RPMI7951 (cell line): ENCODE data around the genes OR52H1, OR56A3, SMPD1, TAF10 and OR2AG2.

DNA sequence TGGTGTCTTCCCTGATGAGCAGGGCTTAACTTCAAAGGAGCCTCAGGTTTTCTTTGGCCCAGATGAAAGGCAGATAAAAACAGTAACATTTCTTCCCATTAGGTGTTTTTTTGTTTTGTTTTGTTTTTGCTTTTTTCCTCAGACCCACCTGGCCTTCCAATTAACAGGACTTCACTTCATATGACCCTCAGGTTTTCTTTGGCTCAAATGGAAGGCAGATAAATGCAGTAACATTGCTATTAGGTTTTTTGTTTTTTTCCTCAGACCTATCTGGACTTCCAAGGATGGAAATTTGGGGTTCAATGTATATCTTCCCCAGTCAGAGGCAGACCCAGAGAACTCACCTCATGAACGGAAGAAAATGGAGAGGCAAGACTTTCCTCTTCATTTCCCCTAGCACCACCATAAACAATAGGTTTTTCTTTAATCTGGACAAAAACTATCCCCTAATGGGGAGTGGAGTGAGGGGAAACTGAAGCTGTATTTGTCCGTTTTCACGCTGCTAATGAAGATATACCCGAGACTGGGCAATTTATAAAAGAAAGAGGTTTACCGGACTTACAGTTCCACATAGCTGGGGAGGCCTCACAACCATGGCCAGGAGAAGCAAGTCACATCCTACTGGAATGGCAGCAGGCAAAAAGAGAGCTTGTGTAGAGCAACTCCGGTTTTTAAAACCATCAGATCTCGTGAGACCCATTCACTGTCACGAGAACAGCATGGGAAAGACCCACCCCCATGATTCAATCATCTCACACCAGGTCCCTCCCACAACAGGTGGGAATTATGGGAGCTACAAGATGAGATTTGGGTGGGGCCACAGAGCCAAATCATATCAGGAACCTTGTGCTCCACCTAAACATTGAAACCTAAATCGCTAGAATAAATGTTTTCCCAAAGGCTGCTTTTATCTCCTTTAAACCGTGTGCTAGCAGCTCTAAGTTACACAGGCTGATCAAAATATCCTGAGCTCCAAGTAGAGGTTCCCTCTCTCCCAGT lies 4.5 kb downstream of the UBQLN3 start:
- RAMPAGE, long total RNA: no peak

DNA sequence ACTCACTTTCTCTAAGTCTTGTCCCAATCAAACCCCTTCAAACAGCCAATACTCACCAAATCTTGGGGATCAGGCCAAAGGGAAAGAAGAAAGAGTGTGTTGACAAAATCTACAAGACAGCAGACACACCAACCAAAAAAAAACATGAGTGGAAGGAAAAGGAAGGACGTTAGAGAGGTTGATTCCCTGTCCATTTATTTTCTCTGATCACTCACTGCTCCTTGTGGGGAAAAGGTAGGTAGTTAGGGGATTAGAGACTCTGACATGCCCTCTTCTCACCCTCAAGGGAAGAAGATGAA lies at the start of gene OR52H1:
TSS of gene OR52H1 (minus strand) at position 145 of the 299 bp plus-strand sequence.
- RAMPAGE, long total RNA: no peak

DNA sequence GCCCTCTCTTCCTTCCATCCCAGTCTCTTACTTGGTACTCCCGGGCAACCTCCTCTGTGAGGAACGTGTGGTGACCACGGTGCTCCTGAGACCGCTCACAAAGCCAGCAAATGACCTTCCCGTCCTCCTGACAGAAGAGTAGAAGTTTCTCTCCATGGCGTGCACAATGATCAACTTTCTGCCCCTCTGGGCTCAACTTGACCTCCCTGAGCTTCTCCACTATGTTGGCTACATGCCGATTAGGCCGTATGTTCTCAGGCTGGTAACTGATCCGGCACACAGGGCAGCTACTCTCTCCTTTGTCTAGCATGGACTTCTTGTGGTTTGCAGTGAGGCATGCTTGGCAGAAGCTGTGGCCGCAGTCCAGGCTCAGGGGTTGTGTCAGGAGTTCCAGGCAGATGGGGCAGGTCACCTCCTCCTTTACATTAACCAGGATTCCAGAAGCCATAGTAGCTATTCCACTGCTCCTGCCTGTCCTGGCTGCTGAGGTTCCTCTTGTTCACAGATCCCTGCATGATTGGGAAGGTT lies 5.1 kb downstream of the TRIM5 start:
- RAMPAGE, long total RNA: no peak

DNA sequence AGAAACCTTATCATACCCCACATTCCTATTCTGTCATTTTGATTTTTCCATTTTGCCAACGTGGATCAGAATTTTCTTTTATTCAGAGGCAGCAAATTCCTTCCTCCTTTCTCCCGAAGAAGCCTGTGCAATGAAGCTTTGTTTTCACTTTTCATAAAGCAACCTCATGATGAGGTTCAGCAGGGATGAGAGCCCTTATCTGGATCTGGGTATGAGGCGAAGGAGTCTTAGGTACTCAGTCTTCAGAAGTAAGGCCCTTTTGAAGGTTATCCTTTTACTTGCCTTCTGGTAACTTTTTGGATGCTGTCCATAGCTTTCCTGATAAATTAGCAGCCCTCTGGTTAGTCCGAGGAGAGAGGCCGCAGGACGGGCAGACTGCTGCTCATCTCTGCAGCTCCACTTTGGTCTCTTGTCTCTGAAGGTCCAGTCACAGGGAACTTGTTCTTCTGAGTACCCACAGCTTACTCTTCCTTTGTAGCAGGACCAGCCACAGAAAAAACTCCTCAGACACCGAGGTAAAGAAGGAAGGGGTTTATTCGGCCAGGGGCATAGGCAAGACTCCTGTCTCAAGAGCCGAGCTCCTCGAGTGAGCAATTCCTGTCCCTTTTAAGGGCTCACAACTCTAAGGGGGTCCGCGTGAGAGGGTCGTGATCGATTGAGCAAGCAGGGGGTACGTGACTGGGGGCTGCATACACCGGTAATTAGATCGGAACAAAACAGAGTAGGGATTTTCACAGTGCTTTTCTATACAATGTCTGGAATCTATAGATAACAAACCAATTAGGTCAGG lies 1.3 kb downstream of the TRIM22 start:
- RAMPAGE, long total RNA: no peak

GRCh38 chr11:5700245-5700870 lies 10.8 kb downstream of the TRIM22 start:
- RAMPAGE, long total RNA: no peak

DNA sequence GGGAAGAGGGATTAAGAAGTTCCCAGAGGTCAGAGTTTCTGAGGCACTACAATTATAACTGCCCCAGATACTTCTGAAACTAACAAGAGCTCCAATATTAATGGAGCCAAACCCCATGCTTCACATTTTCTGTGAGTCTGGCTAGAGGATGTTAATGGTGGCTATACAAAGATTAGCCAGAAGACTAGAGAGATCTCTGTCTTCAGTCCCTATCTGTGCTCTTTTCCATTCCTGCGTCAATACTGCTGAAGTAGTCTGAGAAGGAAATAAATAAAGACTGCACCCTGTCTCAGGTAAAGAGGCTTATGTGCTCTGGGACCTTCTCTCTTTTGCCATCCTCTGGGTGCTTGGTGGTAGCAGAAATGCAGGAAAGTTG lies at the start of gene OR56A3:
TSS of gene OR56A3 (plus strand) at position 170 of the 376 bp plus-strand sequence.
- RAMPAGE, long total RNA: no peak

DNA sequence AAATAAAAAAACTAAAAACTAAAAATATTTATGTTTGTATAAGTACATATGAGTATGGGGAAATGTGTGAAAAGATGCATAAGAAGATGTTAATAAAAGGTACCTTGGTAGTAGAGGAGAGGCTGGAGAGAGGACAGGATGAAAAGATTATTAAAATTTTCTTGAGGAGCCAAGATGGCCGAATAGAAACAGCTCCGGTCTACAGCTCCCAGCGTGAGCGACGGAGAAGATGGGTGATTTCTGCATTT lies 13.9 kb upstream of the OR52W1 start:
- RAMPAGE, long total RNA: no peak

- RAMPAGE, long total RNA: no peak
Measured at GRCh38 chr11:6229776-6230435, 4.5 kb downstream of the FHIP1B start.

DNA sequence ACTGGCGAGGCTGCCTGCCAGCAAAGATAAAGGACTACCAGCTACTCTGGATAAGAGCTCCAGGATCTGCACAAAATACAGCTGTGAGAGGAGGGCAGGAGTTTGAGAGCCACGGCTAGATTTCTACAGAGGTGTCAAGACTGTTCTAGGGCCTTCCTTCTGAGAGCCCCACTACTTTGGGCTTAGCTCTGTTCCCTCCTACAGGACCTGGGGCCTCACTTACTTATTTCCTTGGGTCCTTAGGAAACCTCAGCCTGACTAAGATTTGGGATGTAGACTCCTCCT lies 9.7 kb upstream of the CCKBR start:
- RAMPAGE, long total RNA: no peak

GRCh38 chr11:6352660-6353068 lies 32.4 kb upstream of the CAVIN3 start:
- RAMPAGE, long total RNA: no peak

- RAMPAGE, long total RNA: start-site peak on the plus strand at chr11:6390457-6390494, 27 and 99 reads in 2 replicates
Measured at GRCh38 chr11:6389743-6391121, at the start of gene SMPD1. TSS of gene SMPD1 (plus strand) at chr11:6390474.

- RAMPAGE, long total RNA: no peak
Measured at GRCh38 chr11:6399212-6399460, 8.9 kb downstream of the SMPD1 start.

- RAMPAGE, long total RNA: no peak
Measured at GRCh38 chr11:6437113-6437933, 3.5 kb downstream of the HPX start.

GRCh38 chr11:6482407-6483272 lies 1.3 kb downstream of the TIMM10B start:
- RAMPAGE, long total RNA: no peak

- RAMPAGE, long total RNA: no peak
Measured at GRCh38 chr11:6495622-6496344, 1.3 kb upstream of the DNHD1 start.

DNA sequence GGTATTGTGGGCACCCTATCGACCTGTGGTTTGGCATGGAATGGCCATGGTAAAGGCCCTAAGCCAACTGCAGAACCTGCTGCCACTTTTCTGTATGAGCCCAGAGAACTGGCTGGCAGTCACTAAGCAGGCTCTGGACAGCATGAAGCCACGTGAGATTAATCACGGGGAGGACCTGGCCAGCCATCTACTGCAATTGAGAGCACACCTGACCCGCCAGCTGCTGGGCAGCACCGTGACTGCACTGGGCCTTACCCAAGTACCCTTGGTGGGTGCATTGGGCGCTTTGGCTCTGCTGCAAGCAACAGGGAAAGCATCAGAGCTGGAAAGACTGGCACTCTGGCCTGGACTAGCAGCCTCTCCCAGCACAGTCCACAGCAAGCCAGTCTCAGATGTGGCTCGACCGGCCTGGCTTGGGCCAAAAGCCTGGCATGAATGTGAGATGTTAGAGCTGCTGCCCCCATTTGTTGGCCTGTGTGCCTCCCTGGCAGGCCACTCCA lies 36.3 kb downstream of the RRP8 start:
- RAMPAGE, long total RNA: no peak

DNA sequence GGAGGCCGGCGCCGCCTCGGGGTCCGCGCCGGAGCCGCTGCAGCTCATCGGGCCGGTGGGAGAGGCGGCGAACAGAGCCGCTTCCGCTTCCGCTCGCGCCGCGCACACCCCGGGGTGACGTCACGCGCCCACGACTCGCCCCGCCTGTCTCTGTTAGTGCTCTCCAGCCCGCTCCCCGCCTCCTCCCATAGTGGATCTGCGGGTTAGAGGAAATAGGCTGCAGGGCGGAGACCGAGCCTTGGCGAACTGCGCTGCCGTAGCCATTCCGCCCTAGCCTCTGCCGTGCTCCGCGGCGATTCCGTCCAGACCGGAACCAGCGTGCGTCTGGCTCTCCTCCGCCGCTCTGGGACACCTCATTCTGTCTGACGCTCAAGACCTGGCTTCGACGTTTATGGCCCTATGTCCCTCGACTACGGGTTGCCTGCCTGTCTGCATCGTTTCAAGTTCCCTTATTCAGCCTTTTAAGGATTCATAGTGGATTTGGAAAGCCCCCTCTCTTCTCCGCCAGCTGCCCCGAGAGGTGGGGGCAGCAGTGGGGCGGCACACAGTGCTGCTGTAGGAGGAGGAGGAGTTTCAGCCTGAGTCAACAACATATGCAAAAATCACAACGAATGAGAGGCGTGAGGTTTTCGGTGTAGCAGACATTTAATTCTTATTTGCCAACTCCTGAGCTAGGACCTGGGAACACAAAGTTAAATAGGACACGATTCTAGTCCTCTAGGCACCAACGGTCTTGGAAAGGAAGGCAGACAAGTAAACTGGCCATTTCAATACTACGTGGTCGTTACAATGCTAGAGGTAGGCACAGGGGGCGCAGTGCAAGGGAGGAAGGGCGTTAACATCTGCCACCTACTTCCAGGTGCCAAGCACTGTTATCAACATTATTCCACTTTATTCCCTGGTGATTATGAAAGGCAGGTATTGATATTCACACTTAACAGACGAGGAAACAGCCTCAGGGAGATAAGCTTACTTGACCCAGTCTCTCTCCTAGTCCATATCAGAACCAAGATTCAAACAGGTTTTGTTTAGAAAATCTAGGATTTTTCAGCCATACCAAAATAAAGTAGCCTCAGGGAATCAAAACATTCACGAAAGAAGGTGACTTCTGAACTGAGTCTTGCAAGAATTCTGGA lies at the start of gene TAF10:
TSS of gene TAF10 (minus strand) at position 75 of the 1,136 bp plus-strand sequence.
- RAMPAGE, long total RNA: no peak

DNA sequence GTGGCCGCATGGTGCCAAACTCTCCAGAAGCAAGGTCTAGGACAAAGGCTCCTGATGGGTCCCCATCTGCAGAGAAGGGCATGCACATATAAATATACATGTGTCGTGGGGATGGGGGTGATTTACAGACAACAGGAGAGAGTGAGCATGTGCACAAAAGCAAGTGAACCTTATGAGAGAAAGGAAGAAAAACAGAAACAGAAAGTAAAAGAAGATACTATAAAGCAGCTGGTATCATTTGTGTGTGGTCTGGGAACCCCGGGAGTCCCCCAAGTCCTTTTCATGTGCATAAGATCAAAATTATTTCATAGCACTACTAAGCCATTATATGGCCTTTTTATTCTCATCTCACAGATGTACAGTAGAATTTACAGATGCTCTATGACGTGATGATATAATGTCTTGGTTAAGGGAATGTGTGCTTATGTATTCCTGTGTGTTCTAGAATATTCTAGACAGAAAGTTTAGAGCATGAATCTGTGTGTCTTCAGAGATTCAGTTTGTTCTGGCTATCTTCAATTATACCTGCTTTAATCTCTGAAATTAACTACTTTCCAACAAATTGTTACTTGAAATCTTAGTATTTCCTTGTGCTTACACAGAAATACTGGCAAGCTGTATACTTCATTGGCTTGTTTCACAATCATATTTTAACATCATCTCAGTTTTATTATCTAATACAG lies 8.5 kb upstream of the TPP1 start:
- RAMPAGE, long total RNA: no peak

GRCh38 chr11:6656170-6657484 lies 1.0 kb upstream of the DCHS1 start:
- RAMPAGE, long total RNA: no peak

DNA sequence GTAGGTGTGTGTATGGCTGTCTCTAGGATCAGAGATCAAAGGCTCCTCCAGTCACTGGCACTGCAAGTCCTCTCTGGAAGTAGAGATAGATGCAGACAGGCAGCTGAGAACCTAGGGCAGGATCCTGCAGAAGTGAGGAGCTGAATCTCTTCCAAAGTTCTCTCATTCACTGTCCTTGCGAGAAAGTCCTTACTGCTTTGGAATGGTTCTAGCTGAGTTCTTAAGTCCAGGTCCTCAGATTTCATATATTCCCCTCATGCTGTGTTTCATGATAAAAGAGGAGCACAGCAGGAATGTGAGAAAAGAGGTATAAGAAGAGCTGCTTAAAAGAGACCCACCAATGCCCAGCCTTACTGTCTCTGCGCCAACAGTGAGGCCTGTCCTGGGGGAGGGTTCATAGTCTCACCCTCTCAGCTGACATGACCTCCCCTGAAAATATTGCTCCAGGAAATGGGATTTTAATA lies at the start of gene OR2AG2:
TSS of gene OR2AG2 (minus strand) at position 270 of the 464 bp plus-strand sequence.
- RAMPAGE, long total RNA: no peak